ENCODE results near the gene ECT2L.

DNA sequence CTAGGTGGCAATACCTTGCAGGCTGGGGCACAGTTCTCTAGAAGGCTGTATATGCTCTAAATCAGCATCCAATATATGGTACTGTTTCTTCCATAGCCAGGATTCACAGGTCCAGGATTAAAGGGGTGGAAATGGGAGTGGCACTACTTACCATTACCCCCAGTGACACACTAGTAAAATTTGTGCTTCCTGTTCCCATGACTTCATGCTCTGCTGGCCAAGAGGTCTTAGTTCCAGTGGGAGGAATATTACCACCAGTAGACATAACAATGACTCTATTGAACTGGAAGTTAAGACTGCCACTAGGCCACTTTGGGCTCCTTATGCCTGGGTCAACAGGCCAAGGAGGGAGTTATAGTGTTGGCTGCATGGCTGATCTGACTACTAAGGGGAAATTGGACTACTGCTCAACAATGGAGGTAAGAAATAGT, 174.2 kb upstream of the TNFAIP3 start:
- PRO-cap, 3 experiments: no peak in any of the 3 experiments
- RAMPAGE, long total RNA: no peak

DNA sequence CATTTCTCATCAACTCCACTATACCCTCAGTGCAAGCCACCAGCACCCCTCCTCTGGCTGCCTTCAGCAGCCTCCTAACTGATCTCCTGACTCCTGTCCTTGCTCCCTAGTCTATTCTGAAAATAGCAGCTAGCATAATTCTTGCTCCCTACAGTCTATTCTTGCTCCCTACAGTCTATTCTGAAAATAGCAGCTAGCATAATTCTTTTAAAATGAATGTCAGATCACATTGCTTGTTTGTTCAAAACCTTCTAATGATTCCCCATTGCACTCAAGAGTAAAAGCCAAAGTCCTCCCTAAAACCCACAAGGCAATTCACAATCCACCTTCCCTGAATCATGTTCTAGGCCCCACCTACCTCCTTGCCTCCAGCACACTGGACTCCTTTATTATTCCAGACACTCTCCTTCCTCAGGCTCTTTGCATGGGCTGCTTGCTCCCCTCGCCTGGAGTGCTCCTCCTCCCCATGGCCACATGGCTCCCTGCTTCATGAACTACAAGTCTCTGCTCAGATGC, 164.2 kb upstream of the TNFAIP3 start:
- PRO-cap, 3 experiments: no peak in any of the 3 experiments
- RAMPAGE, long total RNA: no peak

- PRO-cap, 3 experiments: no peak in any of the 3 experiments
- RAMPAGE, long total RNA: no peak
Measured at GRCh38 chr6:137724750-137725192, 142.3 kb upstream of the TNFAIP3 start.

DNA sequence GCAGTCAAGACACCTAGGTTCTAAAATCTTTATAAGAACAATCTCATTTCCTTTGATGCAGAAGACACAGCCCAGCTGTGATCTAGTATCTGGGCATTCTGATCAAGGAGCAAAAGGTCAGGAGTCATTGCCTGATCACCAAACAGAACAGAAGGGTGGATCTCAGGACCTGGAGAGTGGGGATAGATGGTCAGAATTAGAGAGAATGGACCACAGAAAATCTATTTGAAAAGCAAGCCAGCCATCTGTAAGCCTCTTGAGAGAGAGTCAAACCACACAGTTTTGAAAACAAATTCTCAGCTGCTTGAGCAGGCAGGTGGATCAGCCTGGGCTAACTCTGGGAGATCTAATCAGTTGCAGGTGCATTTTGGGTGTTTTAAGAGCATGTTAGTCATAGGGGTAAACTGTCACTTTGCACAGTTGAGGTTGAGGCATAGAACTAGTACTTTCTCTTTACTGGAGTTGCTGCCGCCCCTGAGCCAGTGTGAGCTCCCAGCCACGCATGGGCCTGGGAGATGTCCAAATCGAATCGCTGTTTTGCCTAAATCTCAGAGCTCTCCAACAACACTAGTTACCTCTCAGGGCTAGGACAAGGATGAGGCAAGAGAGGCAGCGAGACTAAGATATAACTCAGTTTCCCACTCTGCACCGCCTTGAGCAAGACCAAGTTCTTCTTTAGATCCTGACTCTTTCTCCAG, 130.7 kb upstream of the TNFAIP3 start:
- PRO-cap, 3 experiments: no peak in any of the 3 experiments
- RAMPAGE, long total RNA: no peak

- PRO-cap, 3 experiments: no peak in any of the 3 experiments
- RAMPAGE, long total RNA: no peak
Measured at GRCh38 chr6:137883145-137884301, 16.5 kb downstream of the TNFAIP3 start.

DNA sequence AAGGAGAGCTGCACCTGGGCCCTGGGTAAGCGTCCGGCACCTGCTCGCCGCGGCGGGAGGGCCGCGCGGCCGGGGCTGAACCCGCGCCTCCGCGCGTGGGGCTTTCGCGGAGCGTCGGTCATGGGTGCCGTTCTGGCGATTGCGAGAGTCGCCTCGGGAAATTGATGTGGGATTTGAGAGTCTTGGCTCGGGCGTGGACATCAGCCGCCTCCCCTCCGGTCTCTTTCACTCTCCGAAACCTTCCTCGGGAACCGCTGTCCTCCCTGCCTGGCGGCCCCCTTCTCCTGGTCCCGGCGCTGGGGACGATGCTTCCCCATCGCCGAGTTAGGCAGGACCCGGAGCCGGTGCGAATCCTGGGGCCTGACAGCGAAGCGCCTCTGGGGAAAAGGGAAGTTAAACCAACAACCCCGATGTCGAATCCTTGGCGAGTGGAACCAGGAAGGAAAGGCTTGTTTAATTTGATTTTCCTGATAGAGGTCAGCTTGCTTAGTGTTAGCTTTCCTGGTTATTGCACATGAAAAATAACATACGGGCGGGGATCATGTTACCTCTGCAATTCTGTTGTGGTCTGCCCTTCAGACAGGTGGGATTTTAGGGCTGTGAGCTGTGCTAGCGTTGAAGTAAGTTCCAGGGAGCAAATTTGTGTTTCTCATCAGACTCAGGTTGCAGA, 543 bp downstream of the ARFGEF3 start:
- PRO-cap, 3 experiments: peak in 1 of 3 experiments; most common plus-strand start position 107 of the sequence (in 1); most common minus-strand start position 51 of the sequence (in 1)
- RAMPAGE, long total RNA: no peak

GRCh38 chr6:138183283-138183792, 21.6 kb downstream of the ARFGEF3 start:
- PRO-cap, 3 experiments: peak in 2 of 3 experiments; most common plus-strand start chr6:138183669 (in 2)
- RAMPAGE, long total RNA: no peak

- PRO-cap, 3 experiments: peak in 1 of 3 experiments; most common plus-strand start chr6:138405199 (in 1); most common minus-strand start chr6:138405086 (in 1)
- RAMPAGE, long total RNA: no peak
Measured at GRCh38 chr6:138404617-138405377, 774 bp downstream of the HEBP2 start.

DNA sequence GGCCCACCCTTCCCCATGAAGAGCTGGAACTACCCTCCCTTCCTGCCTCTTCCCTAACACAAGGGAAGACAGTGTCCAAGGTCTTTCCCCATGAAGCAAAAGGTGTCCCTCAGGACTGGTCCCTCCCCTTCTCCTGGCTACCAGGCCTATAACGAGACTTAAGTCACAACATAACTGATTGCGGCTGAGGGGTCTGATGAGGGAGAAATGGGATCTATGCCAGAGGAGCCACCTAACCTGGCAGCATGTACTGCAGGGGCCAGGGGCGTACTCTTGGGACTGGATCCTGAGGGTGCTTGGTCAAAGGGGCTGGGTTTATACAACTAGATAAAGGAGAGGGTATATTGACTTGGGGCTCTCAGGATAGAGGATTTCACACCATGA, 11.8 kb downstream of the HEBP2 start:
- PRO-cap, 3 experiments: no peak in any of the 3 experiments
- RAMPAGE, long total RNA: no peak

- PRO-cap, 3 experiments: no peak in any of the 3 experiments
- RAMPAGE, long total RNA: no peak
Measured at GRCh38 chr6:138555514-138556180, 56.4 kb upstream of the NHSL1 start.

DNA sequence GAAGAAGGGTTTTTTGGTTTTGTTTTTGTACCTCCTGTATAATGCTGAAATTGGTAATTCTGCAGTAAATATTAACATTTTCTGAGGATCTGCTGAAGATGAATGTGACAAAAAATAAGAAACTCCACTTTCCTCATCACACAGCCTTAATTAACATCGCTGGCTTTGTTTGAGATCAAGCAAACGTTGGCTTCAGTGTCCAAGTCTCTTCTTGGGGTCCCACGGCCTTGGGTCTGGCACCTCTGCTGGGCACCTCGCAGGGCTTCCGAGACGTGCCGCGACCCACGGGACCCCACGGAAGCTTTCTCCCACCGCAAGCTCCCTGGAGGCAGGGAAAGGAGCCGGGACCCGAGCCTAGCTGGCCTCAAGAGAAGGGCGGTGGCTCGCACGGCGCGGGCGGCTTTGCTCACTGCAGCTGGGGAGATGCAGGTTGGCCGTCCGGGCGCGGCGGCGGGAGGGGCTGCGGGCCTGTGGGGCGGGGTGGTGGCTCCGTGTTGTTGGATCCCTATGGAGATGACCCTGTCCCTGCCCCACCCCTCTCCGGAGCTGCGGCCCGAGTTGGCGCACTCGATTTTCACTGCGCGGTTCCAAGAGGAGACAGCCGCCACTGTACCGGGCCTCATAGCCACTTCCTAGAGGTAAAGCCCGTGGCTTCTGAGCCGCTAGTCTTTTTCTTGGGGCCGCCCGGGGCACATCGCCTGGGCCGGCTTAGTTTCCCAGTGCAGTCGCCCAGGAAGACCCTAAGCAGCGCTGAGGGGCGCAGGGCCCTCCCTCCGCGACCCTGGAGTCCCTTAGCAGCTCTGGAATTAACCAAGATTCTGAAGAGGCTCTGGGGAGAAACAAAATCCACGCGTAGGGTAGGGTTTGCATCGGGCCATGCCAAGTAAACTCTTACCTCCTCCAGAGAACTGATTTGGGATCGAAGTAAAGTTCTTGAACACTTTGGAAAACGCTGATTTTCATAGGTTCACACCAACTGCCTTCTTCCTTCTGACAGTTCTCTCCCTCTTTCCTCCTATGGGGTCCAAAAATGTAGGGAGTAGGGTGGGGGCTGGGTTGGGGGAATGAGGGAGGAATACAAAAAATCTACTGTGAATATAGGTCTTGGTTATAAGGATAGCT, at the start of gene ECT2L:
TSS of gene ECT2L (plus strand) at position 533 of the 1,122 bp plus-strand sequence.
- PRO-cap, 3 experiments: no peak in any of the 3 experiments
- RAMPAGE, long total RNA: no peak

DNA sequence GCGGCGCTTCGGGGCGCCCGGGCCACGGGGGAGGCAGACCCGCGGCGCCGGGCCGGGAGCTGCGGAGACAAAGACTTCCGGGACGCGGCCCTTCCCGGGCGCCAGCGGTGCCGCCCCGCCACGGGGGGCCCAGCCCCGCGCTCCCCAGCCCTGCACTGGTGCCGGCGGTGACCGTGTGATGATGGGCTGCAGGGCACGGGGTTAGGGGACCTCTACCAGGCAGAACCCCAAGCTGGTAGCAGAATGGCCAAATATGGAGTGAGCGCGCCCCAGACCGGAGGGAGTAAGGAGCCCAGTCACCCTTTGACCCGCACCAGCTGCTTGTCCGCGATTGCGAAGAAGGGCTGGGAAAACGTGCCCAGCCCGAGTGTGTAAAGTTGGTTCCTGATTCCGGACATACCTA, 886 bp downstream of the ABRACL start:
- PRO-cap, 3 experiments: no peak in any of the 3 experiments
- RAMPAGE, long total RNA: no peak

- PRO-cap, 3 experiments: no peak in any of the 3 experiments
- RAMPAGE, long total RNA: no peak
Measured at GRCh38 chr6:139153894-139154856, 19.3 kb downstream of the HECA start.

GRCh38 chr6:139159975-139160174, 25.0 kb downstream of the HECA start:
- PRO-cap, 3 experiments: no peak in any of the 3 experiments
- RAMPAGE, long total RNA: no peak

- PRO-cap, 3 experiments: no peak in any of the 3 experiments
- RAMPAGE, long total RNA: no peak
Measured at GRCh38 chr6:139160815-139161597, 26.1 kb downstream of the HECA start.

DNA sequence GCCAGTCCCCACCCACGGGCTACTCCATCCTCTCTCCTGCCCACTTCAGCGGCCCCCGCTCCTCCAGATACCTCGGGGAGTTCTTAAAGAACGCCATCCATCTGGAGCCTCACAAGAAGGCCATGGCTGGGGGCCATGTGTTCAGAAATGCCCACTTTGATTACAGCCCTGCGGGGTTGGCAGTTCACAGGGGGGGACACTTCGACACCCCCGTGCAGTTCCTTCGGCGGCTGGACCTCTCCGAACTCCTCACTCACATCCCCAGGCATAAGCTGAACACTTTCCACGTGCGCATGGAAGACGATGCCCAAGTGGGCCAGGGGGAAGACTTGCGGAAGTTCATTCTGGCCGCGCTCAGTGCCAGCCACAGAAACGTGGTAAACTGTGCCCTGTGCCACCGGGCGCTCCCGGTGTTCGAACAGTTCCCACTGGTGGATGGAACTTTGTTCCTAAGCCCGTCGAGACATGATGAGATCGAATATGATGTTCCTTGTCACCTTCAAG, 32.0 kb downstream of the HECA start:
- PRO-cap, 3 experiments: no peak in any of the 3 experiments
- RAMPAGE, long total RNA: no peak

GRCh38 chr6:139473981-139474667, 99.7 kb upstream of the CITED2 start:
- PRO-cap, 3 experiments: peak in 1 of 3 experiments; most common plus-strand start chr6:139474290 (in 1); most common minus-strand start chr6:139474189 (in 1)
- RAMPAGE, long total RNA: no peak

DNA sequence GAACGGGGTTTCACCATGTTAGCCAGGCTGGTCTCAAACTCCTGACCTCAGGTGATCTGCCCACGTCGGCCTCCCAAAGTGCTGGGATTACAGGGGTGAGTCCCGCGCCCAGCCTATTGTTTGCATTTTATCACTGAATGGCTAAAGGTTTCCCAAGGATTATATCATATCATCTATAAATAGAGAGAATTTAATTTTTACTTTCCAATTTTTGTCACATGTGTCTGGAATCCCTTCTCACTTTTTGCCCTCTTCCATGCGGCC, 130.9 kb upstream of the CITED2 start:
- PRO-cap, 3 experiments: peak in 3 of 3 experiments; most common minus-strand start position 115 of the sequence (in 3)
- RAMPAGE, long total RNA: no peak

- PRO-cap, 3 experiments: no peak in any of the 3 experiments
- RAMPAGE, long total RNA: no peak
Measured at GRCh38 chr6:139708983-139709263, 334.5 kb upstream of the CITED2 start.

- PRO-cap, 3 experiments: no peak in any of the 3 experiments
- RAMPAGE, long total RNA: no peak
Measured at GRCh38 chr6:139748564-139749202, 374.2 kb upstream of the CITED2 start.